Neural progenitor cell (in vitro differentiated cells): ENCODE measurements around a stretch of chr5.

- RAMPAGE, long total RNA = no peak
Measured at GRCh38 chr5:116438088-116438713, 136.4 kb downstream of the SEMA6A start.

DNA sequence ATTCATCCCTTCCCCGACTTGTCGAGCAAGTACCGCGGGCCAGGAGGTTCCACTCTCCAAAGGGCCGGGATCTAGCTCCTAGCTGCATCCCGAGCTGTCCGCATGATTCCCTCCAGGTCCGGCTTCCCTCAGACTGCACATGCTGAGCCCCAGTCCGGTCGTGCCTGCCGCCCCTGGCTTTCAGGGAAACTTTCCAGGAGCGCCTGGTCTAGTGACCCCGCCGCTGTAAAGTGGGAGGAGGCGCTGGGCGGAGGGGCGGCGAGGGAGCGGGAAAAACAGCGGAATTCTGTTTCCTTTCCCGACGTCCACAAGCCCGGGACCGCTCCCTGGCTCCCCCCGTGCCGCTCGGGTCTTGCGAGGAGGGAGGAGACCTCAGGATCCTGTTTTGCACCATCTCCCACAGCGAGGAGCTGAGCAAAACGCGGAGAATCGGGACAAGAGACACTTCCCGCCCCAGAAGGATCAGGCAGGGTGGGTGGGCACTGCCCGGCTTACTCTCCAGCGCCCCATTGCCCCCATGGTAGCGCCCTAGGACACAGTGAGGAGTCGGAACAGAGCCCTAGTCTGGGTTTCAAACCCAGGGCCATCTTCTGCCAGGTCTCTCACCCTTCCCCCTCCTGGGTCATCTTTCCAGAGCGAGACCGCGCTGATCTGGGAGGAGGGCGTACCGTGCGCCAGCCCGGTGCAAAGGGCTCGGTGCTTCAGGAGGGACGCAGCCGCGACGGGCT is 1.8 kb downstream of the SEMA6A start:
- RAMPAGE, long total RNA = no peak

DNA sequence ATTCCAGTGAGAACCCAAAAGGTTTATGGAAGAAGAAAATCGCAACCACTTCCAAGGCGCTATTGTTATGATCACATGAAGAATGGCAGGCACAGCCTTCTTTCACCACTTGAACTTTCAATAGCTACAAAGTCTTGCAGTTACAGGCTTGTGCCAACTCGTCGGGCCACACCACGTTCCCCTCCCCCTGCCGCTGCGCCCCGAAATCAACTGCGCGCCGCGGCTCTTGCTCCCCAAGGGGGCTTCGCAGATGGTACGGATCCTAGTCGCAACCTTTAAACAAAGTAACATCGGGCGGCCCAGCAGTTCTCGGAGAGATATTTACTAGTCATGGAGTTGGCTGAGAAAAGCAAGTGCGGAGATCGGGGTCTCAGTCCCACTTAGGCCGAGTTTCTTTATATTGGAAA is 993 bp upstream of the SEMA6A start:
- RAMPAGE, long total RNA = no peak

DNA sequence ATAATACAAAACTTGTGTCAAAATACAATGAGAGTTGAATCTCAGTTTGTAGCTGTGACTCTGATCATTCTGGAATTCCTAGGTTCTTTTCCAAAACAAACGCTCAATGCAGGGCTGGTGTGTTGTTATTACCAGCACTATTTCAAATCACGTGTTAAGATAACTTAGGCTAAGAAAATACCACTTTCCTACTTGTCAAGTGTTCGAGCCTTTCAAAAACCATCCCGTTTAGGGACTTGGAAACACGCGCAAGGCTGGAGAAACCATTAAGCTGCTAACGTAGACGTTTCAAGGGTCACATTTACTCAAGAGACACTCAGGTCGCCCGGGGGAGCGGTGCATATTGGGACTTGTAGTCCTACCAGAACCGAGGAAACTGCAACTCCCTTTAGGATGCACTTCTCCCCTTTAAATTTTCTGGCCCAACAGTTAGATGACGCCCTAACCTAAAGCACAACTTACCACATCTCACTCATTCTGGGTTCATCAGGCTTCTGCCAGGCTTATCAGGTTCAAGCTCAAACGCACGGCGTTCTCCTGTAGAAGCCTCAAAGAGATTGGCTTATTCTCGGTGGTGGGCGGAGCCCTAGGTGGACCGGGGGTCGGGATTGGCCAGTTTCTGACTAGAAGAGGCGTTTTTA is 423 bp upstream of the DMXL1 start:
- RAMPAGE, long total RNA = no peak

GRCh38 chr5:119271609-119271920 is 84.3 kb upstream of the TNFAIP8 start:
- RAMPAGE, long total RNA = no peak

- RAMPAGE, long total RNA = no peak
Measured at GRCh38 chr5:119287294-119288444, 68.2 kb upstream of the TNFAIP8 start.

DNA sequence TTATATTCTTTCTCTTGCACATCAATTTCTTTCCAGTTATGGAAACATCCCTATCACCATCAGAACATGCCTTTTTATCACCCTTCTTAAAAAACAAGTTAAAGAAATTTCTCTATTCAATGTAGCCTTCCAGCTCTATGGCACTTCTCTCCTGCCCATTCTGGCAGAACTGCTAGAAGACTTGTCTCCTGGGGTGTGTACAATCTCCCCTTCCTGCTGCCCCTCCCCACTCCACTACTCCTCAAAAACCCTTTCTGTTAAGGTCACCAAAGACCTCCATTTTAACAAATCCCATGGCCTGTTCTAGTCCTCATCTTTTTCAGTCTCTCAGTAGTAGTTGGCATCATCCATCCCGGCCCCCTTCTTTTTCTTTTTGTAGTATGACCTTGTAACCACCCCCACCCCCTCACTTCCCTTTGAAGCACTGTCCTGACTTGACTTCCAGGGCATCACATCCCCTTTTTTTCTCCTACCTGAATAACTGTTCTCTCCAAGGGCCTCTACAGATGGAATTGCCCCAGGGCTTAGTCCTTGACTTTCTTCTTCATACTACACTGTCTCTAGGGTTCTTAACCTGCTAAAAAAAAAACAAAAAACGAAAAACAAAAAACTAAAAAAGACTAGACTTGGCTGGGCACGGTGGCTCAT is 35.4 kb upstream of the TNFAIP8 start:
- RAMPAGE, long total RNA = no peak

DNA sequence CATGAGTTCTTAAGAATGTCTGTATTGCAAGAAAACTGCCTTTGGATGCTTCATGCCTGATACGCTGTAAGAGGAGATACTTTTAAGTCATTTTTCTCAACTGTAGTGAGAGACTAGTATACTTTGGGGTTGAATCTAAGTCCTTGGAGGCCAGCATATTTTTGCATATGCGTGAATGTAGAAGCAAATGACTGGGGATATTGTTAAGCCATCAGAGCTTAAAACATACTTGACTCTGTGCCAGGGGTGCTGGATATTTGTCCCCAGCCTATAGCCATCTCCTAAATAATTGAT is 2.3 kb downstream of the TNFAIP8 start:
- RAMPAGE, long total RNA = no peak

DNA sequence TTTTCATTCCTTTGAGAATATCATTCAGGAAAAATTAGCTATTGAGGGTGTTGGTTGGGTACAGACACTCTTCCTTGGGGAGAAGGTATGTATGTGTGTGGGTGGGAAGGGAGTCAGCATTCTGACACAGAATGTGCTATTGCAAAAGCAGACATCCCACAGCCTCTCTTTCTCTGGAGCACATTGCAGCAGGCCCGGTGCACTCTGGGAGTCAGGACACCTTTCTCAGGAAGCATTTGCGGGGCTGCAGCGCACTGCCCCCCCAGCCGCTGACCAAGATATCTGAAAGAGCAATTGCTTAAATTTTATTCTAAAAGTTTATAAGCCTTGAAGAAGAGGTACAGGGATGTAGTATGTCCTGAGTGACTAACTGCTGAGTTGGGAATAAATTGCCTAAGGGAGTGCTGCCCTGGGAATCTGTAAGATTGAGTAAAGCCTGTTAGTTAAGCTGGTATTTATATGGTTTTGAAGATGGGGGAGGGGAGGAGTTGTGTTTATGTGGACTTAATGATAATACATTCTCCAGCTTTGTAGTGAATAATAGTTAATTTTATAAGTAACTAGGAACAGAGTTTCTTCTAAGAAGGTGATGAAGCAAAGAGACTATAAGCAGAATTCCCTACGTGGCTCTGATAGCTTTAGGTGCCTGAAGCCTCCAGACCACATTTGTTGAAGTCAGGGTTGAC is 5.3 kb downstream of the TNFAIP8 start:
- RAMPAGE, long total RNA = no peak

GRCh38 chr5:120512970-120513324 is 48.8 kb downstream of the PRR16 start:
- RAMPAGE, long total RNA = no peak

DNA sequence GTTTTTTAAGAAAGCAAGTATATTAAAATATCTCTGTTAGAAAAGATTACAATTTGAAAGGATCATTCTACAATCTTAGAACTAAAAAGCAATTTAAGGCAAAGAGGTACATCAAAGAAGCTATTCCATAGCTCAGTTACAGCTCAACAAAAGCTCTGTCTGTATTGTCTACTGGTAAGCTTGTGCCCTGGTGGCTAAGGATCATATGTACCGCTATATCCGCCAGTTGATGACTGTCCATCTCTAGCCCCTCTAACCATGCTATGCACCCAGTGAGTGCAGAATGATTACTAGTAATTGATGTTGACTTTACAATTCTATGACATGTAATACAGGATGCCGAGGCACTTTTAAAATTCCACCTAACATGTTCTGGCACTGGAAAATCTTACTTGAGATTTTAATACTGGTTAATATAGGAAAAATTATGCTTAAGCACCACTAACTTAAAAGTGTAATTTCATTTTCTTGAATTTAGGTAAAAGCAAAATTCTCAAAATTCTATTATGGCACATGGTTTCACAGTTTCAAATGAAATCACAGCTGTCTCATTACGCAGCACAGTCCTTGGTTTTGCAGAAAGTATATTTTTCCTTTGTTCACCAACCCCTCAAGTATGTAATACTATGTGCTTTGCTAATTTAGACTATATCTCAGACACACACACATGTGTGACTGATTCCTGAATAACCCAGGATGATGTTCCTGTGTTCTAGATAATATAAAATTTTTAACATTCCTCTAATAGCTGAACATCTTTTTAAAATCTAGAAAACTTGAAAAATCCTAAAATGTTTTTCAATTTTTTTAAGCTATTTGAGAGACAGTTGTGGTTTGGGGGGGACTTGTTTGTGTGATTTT is 12.9 kb downstream of the LOX start:
- RAMPAGE, long total RNA = no peak

- RAMPAGE, long total RNA = no peak
Measured at GRCh38 chr5:122076667-122077467, 1.2 kb downstream of the LOX start.

- RAMPAGE, long total RNA = no peak
Measured at GRCh38 chr5:122323204-122323724, 11.2 kb downstream of the SNCAIP start.

DNA sequence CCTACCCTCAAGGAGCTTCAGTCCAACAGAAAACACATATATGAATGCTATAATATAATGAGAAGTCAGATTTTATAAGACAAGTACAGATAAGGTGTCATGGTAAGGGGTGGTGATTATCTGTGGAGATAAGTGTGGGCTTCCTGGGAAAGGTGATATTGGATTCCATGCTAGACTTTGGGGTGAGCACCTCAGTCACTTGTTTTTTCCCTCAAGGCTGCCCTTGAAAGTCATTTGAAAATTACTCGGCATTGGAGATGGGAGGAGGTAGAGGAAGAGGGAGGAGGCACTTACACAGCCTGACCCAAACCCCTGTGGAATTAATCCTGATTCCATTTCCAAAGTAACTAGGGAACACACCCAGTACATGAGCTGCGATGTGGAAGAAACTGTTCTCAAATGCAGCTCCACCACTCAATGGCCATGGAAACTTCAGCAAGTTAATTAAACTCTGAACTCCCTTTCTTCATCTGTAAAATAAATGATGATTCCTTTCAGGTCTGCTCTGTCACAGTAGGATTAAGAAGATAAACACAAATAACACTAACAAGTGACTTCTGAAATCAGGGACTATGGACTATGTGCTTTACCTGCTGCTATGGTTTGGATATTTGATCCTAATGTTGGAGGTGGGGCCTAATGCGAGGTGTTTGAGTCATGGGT is 3.7 kb downstream of the PPIC start:
- RAMPAGE, long total RNA = no peak

GRCh38 chr5:123401968-123402263 is 21.3 kb downstream of the CEP120 start:
- RAMPAGE, long total RNA = no peak

DNA sequence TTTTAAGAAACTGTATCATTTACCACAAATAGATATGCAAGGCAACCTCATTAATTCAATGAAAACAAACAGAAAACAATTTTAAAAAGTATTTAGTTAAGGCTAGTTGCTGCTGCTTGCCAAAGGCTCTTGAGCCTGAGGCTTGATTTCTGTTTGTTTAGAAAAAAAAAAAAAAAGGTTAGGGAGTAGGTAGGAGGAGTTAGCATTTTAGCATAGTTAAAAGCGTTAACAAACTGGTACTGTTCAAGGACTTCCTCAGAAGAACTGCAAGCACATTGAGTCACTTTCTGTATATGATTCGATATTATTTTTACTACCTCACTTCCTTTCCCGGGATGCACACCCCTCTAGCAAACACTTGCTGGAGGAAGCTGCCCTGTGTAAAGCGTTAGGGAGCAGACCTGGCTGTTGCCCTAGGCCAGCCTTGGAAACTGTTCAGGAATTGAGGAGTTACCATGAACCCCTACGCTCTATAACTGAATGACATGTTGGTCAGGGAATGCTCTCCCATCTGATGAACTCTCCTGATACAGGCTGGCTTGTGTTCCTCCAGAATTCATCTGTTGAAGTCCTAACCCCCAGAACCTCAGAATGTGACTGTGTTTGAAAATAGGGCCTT is 15.7 kb upstream of the CEP120 start:
- RAMPAGE, long total RNA = no peak

DNA sequence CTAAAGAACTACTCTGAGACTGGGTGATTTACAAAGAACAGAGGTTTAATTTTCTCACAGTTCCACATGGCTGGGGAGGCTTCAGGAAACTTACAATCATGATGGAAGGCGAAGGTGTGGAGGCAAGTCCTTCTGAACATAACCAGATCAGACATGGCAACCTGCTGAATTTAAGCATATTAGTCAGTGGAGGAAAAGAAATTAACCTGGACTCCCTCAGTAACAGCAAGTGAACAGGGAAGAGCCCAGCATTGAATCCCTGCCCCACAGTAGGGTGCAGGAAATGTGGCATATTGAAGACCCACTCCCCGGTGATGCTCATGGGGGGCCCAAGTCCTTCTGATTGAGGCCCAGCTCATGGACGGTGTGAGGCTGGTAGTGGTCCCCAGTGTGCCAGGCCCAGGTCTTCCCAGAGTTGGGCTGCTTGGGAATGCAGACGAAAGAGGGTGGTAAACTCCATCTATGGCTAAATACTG is 142.8 kb downstream of the CSNK1G3 start:
- RAMPAGE, long total RNA = no peak

GRCh38 chr5:123866950-123867182 is 354.9 kb downstream of the CSNK1G3 start:
- RAMPAGE, long total RNA = no peak

DNA sequence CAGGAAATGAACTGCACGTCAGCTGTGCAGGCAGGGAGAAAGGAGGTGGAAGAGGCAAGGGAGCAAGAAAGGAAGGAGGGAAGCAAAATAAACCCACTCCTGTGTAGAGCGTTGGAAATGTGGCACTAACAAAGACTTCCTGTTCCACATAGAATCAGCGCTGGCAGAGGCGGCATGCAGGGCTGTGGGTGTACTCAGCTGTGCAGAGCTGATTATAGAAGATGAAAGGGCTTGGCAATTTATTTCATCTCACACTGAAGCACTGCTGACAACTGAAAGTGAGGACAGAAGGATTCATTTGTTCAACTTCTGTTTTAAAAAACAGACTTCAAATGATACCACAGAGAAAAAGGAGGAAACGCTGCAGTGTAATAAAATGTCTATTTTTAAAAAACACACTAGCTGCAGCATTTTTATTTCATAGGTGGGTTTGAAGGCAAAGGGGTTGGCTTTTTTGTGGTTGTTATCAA is 583.6 kb downstream of the ZNF608 start:
- RAMPAGE, long total RNA = no peak

- RAMPAGE, long total RNA = no peak
Measured at GRCh38 chr5:124209758-124210071, 536.7 kb downstream of the ZNF608 start.